LNCaP clone FGC (cell line): ENCODE results near the genes GPN3 and OAS1.

DNA sequence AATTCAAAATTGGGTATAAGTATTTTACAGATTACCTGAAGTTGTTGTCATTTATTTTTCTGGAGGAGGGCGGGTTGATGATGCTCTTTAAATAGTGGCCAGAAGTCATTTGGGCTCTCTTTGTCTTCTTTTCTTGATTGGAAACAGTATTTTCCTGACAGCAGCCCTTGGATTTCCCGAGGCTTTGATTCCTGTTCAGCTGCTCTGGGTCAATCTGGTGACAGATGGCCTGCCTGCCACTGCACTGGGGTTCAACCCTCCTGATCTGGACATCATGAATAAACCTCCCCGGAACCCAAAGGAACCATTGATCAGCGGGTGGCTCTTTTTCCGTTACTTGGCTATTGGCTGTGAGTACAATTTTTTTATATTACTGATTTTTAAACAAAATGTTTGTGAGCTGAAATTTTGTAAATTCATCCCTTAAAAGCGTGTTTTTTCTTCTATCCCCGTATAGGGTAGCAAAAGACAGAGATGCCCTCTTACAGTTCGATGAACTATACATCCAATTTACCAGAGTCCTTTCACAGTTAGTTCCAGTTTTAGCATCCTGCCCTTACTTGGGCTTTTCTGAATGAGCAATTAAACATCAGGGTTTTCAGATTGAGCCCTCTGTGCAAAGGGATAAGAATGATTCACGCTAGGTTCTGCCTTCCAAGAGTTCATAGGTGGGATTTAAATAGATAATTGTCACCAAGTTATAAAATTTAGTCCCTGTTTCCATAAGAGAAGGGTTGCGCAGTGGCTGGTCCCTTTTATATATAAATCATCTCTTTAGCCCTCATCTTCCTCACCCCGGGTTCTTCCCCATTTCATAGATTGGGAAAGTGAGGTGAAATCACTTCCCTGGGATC is 60.2 kb downstream of the ANAPC7 start:
- RRBS, 2 experiments, result no CpG with 5 or more reads among the region's 11 CpGs

DNA sequence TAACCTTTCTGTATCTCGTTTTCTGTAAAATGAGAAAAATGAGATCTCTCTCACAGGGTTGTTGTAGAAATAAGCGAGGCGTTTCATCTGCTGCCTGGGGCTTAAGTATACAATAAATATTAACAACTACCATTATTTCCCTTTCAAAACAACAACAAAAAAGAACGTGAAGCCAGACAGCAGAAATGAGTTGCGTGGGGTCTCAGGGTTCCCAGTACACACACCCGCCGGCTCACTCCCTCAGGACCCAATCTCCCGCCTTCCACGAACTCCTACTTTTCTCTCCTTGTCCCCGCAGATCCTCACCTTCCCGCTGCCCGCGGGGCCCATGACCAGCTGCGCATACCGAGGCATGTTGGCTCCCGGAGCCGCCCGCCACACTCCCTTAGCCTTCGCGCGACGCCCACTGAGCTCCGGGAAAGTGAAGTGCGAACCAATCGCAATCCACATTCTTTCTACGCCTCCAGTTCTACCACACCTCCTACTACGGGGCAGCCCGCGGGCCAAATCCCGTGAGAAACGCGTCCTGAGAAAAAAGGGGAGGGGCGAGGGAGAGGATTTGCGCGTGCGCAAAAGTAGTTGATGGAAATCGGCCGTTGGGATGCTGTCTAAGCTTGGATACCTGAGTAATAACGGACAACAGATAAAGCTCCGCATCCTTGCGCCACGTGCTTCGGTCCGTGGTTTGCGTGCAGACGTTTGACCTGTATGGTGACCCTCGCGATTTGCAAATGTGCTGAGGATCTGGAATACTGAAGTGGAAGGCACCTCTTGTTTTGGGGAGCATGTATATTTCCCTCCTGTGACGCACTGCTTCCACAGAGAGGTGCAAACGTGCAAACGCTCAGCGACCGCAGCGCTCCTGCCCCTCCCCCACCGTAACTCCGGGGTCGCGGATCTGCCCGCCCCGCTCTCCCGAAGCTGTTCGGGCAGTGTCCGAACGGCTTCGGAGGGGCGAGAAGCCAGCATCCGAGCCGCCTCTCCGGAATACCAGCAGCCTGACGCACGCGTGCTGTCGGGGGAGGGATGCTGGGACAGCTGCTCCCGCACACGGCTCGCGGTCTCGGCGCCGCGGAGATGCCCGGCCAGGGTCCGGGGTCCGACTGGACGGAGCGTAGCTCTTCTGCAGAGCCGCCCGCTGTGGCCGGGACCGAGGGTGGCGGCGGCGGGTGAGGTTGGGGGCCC is at the start of gene GPN3:
GPN3 (minus strand) TSS at position 408 of the 1,185 bp plus-strand sequence.
- RRBS, 2 experiments, result under 1 to 1% methylated on average over 41 of the region's 93 CpGs

DNA sequence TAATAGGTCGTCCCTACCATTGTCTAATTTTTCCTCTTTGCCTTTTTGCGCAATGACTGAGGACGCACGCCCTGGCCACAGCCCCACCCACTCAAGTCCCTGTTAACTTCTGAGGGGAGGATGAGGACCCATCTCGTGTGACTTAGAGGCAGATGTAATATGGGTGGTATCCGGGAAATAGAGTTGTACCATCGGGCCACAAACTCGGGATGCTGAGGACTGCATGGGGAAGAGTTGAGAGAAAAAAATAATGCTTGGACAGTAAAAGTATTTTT is 240 bp downstream of the RAD9B start:
- RRBS, 2 experiments, result no CpG with 5 or more reads among the region's 8 CpGs

DNA sequence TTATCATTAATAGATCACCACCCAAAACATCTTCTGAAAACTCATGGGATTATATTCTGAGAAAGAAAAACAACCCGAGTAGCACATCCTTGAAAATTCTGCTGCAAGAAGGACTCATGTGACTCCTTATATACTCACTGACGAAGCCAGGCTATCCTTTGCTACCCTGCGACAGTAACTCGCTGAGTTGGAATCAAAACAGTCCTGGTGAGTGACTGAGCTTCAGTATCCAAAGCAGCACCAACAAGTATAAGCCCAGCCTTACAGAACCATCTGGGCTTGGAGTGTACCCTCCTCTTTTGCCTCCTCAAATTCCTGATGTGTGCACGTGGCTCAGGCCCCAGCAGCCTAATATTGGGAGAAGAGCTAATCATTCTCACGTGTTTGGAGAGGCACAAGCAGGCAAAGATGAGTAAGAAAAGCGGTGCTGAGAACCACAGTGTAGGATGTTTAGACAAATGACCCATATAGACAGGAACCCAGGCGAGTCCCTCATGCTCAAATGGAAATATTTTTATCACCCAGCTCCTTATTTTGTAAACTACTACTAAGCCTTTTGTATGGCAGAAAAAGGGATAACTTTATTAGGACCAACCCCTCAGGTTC is 34.4 kb downstream of the PPTC7 start:
- RRBS, 2 experiments, result no CpG with 5 or more reads among the region's 8 CpGs

GRCh38 chr12:111033669-111034039 is 311 bp upstream of the CUX2 start:
- RRBS, 2 experiments, result 7 to 9% methylated on average over 25 of the region's 53 CpGs

DNA sequence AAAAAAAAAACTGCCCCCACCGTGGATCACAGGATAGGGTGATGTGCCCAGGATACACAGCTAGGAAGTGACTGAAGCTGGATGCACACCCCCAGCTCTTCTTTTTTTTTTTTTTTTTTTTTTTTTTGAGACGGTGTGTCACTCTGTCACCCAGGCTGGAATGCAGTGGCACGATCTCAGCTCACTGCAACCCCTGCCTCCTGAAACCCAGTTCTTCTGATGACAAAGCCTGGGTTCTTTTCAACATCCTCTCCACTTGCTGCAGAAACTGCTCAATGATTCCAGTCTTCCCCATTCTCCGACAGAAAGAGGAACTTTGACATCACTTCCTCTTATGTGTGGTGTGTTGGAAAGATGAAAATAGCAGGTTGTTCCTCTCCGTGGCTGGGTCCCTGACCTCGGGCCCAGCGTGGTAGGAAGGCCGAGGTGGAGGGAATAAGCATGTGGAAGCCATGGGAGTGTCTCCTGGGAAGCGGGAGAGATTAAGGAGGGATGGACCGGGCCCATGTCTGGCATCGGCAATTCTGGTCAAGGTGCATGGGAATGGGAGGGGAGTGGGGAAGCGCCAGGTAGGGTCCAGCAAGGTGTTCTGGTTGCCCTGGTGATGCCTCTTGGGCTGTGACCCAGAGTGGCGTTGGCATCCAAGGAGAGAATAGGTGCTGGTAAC is 136.6 kb downstream of the CUX2 start:
- RRBS, 2 experiments, result no CpG with 5 or more reads among the region's 13 CpGs

DNA sequence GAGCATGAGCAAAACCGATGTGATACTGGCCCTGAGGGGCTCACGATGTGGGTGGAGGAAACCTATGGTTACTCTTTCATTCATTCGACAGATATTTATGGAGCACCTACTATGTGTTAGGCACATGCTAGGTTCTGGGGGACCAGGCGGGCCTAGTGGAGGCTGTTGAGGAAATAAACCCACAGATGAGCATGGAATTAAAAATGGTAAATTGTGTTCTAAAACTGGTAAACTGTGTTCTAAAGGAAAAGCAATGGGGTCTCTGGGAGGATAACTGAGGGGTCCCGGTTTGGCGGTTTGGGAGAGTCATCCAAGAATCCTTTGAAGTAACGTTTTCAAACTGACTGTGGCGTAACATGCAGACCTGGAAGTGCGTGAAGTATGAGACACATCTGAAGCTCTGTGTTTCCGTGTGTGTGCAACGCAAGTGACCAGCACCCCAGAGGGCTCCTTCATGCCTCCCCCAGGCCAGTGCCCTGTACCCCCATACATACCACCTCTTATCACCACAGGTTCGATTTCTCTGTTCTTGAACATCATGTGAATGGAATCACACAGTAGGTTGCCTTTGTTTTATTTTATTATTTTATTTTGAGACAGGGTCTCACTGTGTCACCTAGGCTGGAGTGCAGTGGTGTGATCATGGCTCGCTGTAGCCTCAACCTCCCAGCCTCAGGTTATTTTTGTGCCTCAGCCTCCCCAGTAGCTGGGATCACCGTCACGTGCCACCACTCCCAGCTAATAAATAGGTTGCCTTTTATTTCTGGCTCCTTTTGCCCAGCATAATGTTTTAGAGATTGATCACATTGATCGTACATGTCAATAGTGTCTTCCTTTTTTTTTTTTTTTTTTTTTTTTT is 15.1 kb downstream of the SH2B3 start:
- RRBS, 2 experiments, result no CpG with 5 or more reads among the region's 16 CpGs

GRCh38 chr12:111447997-111448837 is 42.5 kb downstream of the SH2B3 start:
- RRBS, 2 experiments, result no CpG with 5 or more reads among the region's 19 CpGs

GRCh38 chr12:111450483-111451514 is 45.1 kb downstream of the SH2B3 start:
- RRBS, 2 experiments, result 94 to 97% methylated on average over 3 of the region's 7 CpGs

DNA sequence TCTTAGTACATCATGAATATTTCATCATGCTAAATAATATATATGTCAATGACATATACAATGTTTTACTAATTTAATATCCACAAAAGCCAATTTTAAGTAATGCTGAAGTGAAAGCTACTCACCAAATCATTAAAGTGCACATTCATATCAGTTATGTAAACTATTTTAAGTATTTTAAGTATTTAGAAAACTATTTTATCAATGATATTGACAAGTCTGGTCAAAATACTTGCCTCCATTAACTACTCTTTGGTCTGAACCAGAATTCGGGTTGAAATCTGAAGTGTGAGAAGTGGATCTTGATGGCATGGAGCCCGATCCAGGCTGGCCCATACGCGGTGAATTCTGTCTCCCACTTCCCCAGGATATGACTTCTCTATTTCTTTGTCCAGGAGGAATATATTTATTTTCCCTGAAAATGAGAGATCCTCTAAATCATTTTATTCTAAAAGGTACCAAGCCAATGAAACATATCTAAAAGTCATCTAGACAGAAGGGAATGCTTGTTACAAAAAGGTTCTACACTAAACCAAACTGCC is 81.0 kb downstream of the ATXN2 start:
- RRBS, 2 experiments, result no CpG with 5 or more reads among the region's 4 CpGs

DNA sequence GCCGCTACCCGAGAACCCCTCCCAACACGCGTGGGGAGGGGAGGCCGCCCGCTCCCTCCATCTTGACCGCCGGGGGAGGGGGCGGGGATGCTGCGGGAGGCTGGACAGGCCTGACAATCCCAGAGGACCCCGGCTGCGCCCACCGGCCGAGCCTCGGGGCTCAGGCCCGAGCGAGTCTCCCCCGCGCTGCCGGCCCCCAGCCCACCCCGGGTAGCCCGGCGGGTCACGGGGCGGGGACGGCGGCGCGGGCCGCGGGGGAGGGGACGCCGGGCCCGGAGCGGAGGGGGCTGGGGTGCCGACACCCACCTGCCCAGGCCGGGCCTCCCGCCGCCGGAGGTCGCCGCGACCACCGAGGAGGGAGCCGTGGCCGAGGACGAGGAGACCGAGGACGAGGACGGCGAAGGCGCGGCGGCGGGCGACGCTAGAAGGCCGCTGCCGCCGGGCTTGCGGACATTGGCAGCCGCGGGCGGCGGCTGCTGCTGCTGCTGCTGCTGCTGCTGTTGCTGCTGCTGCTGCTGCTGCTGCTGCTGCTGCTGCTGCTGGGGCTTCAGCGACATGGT is 557 bp downstream of the ATXN2 start:
- RRBS, 2 experiments, result 1% methylated on average over 47 of the region's 66 CpGs

- RRBS, 2 experiments, result no CpG with 5 or more reads among the region's 37 CpGs
These were observed 460 bp downstream of the ALDH2 start for GRCh38 chr12:111767043-111767743.

DNA sequence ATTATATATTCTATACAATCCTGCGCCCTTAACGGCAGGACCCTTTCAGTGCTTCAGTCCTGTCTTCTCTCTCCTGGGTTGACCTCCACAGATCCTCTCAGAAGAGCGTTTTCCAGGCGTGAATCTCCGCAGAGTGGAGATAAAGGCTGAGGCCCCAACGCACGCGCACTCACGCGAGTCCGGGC is 353 bp upstream of the MAPKAPK5 start:
- RRBS, 2 experiments, result no CpG with 5 or more reads among the region's 11 CpGs

DNA sequence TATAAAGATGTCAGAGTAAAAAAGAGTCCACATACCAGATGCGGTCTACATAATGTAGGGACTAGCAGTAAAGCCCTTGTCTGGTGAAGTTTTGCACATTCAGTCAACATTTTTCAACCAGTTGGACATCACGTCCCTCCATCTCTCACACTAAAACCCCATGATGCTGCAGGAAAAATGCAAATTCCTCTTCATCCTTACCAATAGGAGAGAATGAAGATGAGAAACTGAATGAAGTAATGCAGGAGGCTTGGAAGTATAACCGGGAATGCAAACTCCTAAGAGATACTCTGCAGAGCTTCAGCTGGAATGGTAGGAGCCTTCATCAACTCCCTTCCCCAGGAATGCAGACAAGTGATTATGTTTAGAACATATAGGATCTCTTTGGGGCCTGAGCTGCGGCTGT is 47.8 kb downstream of the MAPKAPK5 start:
- RRBS, 2 experiments, result no CpG with 5 or more reads among the region's 4 CpGs

DNA sequence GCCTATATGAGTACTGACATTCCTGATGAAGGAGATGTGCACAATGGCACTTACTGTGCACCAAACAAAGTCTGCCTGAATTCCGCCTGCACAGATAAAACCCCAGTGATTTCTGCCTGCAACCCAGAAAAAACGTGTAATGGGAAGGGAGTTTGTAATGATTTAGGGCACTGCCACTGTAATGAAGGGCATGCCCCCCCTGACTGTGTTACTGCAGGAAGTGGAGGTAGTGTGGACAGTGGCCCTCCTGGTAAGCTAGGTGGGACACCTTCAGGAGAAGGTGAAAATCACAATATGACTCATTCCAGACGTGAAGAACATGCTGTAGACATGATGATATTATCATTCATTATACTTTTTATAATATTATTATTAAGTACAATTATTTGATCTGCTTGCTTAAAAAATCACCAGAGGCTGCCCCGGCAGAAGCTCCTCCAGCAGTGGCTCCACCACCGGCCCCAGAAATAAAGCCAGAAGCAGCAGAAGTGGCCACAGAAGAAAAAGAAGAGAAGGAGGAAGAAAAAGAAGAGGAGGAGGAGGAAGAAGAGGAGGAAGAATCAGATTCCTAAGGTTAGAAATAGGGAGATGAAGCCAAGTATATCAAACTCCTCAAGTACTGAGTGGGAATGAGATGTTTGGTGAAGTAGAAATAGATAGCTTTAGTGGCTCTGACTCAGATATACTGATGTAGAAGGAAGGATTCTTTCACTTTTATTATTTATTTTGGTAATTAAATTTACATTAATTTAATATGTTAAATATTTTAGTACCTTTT is 59.3 kb downstream of the MAPKAPK5 start:
- RRBS, 2 experiments, result no CpG with 5 or more reads among the region's 5 CpGs

DNA sequence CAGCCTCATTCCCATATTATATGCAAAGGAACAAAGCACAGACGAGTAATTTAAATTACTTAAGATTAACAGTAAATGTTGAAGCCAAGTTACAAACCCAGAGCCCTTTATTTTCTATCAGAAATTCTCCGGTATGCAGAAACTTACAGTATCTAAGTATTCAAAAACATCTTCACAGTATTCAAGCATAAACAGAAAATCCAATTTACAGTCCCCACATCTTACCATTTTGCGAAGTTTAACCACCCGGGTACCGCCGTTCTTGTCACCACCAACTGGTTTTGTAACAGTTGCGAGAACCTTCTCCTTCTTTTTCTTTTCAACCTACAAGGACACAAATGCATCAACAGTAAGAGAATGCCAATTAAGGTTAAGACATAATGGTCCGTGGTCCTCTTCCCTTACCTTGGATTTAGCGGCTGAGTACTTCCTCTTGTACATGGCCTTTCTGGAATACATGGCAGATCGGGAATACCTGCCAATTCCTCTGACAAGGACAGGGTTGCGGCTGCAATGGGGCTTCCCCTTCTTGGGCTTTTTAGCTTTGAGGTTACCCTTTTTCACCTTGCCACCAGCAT is 1.3 kb downstream of the RPL6 start:
- RRBS, 2 experiments, result 37 to 63% methylated on average over 2 of the region's 11 CpGs

- RRBS, 2 experiments, result no CpG with 5 or more reads among the region's 16 CpGs
These were observed 363 bp upstream of the PTPN11 start for GRCh38 chr12:112418468-112418700.

DNA sequence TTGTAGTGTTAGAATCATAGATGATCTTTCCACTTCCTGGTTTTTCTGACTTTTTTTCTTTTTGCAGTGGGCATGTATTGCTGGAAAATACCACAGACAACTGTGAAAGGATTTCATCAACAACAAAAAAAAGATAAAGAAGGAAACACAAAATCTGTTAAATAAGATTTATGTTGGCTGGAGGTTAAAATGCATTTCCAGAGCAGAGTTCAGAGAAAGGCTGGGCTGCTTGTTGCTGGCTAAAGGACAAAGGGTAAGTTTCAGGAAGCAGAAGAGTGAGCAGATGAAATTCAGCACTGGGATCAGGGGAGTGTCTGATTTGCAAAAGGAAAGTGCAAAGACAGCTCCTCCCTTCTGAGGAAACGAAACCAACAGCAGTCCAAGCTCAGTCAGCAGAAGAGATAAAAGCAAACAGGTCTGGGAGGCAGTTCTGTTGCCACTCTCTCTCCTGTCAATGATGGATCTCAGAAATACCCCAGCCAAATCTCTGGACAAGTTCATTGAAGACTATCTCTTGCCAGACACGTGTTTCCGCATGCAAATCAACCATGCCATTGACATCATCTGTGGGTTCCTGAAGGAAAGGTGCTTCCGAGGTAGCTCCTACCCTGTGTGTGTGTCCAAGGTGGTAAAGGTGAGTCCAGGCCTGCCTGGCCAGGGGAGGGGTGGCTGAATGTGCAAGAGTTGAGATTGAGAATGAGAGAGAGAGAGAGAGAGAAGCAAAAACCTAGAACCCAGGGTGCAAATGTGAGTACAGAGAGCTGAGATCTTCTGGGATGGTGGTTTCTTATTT is at the start of gene OAS1:
OAS1 (plus strand) TSS at position 377 of the 793 bp plus-strand sequence.
- RRBS, 2 experiments, result no CpG with 5 or more reads among the region's 4 CpGs

GRCh38 chr12:112910776-112911510 is 4.2 kb downstream of the OAS1 start:
- RRBS, 2 experiments, result no CpG with 5 or more reads among the region's 11 CpGs

DNA sequence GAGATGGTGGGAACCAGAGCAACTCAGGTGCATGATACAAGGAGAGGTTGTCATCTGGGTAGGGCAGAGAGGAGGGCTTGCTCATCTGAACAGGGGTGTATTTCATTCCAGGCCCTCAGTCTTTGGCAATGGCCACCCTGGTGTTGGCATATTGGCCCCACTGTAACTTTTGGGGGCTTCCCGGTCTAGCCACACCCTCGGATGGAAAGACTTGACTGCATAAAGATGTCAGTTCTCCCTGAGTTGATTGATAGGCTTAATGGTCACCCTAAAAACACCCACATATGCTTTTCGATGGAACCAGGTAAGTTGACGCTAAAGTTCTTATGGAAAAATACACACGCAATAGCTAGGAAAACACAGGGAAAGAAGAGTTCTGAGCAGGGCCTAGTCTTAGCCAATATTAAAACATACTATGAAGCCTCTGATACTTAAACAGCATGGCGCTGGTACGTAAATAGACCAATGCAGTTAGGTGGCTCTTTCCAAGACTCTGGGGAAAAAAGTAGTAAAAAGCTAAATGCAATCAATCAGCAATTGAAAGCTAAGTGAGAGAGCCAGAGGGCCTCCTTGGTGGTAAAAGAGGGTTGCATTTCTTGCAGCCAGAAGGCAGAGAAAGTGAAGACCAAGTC is 6.0 kb upstream of the OAS2 start:
- RRBS, 2 experiments, result no CpG with 5 or more reads among the region's 7 CpGs